Epidermal melanocyte (primary cell): ENCODE measurements around a stretch of chr2.

- RRBS, result no CpG with 5 or more reads among the region's 3 CpGs
Observed at GRCh38 chr2:127388904-127389387, 1.2 kb upstream of the MAP3K2 start.

DNA sequence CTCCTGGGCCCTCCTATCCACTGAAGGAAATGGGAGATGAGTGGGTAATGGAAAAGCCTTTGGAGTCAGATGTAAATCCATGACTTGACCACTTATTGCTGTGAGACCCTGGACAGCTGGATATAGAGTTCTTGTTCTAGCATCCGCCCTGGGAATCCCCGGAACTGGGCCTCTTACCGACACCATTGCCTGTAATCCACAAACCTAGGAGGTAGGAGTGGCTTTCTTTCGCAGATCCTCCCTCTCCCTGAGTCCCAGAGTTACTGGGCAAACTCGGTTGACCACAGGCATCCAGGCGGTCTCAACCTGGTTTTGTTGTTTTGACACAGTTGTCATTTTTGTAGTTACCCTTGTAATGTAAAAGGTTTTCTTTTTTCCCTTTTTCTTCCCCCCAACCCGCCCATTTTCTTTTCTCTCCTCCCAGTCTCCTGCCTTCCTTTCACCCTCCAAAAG is 45.5 kb downstream of the PROC start:
- RRBS, result no CpG with 5 or more reads among the region's 7 CpGs

- RRBS, result no CpG with 5 or more reads among the region's 15 CpGs
Observed at GRCh38 chr2:127515599-127516483, 10.4 kb downstream of the IWS1 start.

DNA sequence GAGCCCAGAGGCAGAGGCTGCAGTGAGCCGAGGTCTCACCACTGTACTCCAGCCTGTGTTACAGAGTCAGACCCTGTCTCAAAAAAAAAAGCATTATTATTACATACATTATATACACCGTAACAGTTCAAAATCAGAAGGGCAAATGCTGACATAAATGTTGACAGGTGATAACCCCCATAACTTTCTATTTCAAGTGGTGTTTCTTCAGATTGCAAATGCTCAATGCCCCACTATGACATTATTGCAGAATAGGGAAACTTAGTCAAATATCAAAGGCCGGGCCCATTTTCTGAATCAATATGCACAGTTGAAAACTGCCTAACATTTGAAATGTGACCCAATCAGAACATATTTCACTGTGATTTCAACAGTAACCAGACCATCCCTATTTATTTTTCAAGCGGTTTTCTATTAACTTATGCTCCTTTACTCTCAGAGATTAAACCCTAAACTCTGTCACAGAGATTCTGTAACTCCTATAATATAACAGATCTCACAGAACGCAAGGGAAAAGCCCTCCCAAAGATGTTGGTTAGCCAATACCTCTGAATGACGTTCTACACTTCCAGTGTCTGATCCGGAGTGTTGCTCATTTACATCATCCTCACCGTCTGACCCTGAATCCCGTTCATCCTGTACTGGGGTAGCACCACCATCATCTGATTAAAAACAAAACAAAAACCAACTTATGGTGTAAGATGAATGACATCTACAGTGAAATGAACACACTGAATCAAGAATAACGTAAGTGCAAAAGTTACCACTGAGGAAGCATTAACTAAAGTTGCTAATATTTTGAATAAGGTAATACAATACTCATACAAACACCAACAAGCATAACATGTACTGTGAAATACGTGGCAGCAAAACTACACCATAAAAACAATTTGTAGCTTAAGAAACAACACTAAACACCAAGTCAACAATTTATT is 2.9 kb downstream of the IWS1 start:
- RRBS, result no CpG with 5 or more reads among the region's 11 CpGs

- RRBS, result no CpG with 5 or more reads among the region's 4 CpGs
Observed at GRCh38 chr2:127584337-127584781, 48.9 kb downstream of the MYO7B start.

- RRBS, result no CpG with 5 or more reads among the region's 17 CpGs
Observed at GRCh38 chr2:127632477-127633143, 13.3 kb upstream of the GPR17 start.

DNA sequence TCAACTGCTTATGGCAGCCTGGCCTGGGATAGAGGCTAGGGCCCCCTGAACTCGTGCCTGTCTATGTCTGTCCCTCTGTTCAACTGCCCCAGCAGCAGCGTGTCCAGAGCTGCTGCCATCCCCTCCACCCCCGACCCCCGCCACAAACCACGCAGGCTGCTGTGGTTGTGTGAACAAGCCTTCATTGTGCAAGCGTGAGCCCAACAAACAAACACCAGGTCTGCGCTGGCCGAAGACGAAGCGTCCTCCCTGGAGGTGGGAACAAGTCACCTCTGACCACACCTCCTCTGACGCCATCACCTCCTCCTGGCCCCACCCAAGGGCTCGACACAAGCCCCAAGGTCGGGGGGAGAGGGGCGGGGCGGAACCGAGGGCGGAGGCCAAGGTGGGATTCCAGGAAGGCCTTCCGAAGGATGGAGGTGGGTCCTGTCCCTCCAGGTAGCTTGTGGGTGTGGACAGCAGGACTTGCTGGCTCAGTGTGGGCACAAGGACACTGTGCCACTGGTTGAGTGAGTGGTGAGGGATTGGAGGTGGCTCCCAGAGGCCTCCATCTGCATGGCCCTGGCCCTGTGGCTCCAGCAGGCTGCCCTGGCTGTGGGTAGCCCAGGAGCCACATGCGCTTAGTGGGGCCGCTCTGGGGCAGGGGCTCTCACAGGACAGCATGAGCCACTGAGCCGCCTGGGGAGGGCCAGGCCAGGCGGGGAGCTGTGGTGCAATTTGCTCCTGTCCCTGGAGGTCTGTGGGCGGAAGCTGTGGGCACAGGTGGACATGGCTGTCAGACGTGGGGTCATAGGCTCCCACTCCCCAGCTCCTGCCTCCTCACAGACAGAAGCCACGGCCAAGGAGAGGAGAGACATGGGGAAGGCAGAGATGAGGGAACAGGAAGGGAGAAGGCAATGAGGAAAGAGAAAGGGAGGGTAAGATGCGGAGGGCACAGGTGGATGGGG is 7.4 kb upstream of the GPR17 start:
- RRBS, result no CpG with 5 or more reads among the region's 26 CpGs

DNA sequence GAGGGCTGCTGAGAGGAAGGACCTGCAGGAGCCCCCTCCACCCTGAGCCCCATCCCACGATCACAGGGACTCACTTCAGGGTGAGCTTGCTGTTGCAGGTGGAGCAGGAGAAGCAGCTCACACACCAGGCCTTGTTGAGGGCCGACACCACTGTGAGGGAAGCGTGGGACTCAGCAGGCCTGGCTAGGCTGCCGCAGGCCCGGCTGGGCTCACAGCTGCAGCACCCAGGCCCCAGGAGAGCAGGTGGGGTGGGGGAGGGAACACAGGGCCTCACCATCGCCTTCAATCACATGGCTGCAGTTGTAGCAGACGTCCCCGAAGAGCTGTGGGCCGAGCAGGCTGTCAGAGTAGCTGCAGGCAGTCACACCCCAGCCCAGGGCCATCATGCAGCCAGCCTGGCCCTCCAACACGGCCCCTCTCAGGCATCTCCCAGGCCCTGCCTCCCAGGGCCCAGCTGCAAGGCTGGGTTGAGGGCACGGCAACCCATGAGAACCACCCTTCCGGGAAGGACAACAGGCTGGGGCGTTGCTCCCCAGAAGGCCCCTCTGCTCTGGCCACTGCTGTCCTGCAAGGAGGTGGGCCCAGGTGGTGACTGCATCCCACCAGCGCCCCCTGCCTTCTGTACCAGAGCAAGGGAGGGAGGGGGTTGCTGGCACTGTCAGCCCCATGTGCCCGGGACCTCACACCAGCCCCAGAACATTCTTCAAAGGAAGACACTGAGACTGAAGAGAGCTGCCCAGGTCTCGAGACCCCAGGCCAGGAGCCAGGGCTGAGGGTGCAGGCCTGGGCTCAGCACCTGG is 5.8 kb upstream of the GPR17 start:
- RRBS, result no CpG with 5 or more reads among the region's 16 CpGs

DNA sequence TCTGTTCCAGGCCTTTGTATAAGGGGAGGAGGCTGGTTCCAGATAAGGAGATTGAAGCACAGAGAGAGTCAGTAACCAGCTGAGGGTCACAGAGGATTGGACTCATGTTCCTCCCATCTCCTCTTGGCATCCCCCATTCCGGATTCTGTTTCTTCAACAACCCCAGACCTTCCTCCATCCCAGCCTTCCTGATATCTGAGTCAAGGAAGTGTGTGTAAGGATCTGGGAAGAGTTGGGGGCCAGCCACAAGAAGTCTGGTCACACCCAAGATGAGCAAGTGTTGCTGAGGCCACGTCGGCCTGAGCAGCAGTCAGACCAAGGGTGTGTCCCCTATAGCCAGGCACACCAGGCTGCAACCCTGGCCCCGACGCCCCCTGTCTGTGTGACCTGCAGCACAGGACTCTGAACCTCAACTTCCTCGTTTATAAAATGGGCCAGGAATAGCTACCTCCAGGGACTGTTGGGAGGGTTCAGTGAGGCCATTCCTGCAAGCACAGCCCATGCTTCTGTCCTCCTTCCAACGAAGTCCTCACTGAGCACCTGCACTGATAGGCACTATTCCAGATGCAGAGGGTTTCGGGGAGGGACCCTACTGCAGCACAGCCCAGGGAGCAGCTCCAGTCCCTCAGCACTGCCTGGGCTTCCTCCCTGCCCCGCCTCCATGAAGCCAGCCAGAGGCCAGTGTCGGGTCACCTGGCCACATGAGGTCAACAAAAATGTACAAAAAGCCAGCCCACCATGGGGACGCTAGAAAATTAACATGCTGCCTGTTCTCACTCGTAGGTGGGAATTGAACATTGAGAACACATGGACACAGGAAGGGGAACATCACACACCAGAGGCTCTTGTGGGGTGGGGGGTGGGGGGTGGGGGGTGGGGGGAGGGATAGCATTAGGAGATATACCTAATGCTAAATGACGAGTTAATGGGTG is 13.3 kb downstream of the LIMS2 start:
- RRBS, result no CpG with 5 or more reads among the region's 13 CpGs

GRCh38 chr2:127847158-127847605 is 10.8 kb downstream of the POLR2D start:
- RRBS, result no CpG with 5 or more reads among the region's 6 CpGs

DNA sequence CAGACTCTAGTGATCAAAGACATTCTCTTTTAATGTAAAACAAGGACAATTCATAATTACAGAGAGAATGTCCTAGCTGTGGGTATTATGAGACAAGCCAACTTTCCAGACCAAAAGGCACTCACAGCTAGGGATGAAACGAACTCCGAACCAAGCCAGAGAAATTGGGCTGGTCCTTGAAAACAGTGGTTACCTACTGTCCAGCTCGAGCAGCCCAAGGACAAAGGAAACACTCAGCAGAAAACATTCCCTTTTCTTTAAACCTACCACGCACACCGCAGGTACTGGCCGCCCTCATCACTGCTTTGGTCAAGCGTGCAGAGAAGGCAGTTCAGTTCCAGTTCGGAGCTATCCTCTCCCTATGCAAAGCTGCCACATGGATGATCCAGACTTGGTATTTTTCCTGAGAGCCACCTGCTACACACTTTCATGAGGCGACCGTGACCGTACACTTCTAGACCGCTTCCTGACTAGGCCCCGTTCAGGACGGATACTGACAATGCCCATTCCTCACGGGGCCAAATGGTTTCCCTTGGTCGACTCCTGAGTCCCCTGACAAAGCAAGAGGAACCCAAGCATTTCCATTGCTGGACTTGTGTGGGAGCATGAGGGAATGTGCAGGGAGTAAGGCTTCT is 4.2 kb upstream of the POLR2D start:
- RRBS, result no CpG with 5 or more reads among the region's 16 CpGs

DNA sequence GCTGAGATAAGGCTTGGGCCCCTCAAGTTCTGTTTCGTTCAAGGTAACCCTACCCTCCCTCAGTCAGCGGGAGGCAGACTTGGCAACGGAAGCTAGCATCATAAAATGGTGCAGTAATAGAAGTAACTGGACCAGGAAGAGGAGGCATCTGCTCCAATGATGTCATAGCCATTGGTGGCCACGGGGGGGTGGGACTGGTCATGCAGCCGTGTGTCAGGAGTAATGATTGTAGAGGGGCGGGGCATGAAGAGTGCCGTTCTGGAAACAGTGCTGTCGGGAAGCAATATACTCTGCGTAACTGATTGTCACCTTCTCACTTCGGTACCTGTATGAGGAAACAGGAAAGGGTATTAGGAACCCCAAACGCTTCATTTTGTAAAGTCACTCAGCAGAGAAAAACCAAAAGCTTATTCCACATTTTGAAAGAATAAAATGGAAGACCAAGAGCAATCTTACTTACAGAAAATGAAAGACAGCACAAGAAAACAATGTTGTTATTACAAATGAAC is 7.0 kb upstream of the POLR2D start:
- RRBS, result no CpG with 5 or more reads among the region's 11 CpGs

DNA sequence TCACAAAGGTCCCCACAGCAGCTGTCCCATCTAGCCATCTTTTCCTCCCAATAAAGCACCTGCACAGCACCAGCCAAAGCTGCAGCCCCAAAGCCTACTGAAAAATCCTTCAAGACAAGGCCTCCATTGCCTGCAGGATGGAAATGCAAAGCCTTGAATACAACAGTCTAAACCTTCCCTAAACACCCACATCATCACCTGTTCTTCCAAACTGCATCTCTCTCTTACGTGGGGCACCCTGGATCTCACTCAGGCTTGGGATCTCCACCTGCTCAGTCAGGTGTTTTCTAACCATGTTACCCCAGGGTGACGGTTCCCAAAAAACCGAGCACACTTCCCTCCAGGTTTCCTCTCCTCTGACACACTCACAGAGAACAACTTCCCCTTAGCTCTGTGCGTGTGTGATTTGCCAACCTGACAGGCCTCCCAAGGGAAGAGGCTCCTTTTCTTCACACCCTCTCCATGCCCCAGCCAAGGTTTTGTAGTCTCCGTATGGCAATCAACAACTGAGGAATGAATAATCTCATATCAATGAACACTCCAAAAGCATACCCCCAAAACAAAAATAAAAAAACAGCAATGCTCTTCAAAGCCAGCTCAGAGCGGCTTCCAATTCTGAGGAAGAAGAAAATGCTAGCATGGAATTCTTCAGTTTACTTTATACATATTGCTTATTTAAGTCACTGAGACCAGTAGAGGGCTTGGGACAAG is 13.0 kb downstream of the AMMECR1L start:
- RRBS, result no CpG with 5 or more reads among the region's 6 CpGs

- RRBS, result no CpG with 5 or more reads among the region's 10 CpGs
Observed at GRCh38 chr2:128273654-128274146, 45.0 kb downstream of the HS6ST1 start.

GRCh38 chr2:128314095-128314571 is 4.5 kb downstream of the HS6ST1 start:
- RRBS, result no CpG with 5 or more reads among the region's 7 CpGs

DNA sequence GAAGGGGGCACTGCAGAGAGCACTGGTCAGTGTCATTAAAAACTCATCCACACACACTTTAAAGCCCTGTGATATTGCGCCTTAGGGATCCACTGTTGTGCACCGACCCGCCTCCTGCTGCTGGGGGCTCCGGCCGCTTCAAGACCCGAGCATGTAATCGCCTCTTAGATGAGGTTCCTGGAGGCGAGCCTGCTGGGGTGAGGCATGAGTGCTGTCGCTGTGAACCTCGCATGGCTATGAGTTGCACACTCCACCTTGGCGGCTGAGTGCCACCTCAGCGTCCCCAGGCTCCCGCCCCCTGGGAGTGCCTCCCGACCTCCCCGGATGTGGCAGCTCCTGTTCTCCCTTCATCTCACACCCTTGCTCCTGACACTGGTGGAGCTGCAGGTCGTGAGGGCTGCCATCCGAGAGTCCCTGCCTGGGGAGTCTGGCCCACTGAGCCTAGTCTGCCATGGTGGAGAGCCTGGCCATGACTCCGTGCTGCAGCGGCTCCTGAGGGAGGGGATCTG is 61.4 kb upstream of the HS6ST1 start:
- RRBS, result no CpG with 5 or more reads among the region's 19 CpGs

GRCh38 chr2:128754533-128754930 is 435.9 kb upstream of the HS6ST1 start:
- RRBS, result no CpG with 5 or more reads among the region's 2 CpGs

GRCh38 chr2:128988578-128989049 is 669.9 kb upstream of the HS6ST1 start:
- RRBS, result no CpG with 5 or more reads among the region's 7 CpGs

DNA sequence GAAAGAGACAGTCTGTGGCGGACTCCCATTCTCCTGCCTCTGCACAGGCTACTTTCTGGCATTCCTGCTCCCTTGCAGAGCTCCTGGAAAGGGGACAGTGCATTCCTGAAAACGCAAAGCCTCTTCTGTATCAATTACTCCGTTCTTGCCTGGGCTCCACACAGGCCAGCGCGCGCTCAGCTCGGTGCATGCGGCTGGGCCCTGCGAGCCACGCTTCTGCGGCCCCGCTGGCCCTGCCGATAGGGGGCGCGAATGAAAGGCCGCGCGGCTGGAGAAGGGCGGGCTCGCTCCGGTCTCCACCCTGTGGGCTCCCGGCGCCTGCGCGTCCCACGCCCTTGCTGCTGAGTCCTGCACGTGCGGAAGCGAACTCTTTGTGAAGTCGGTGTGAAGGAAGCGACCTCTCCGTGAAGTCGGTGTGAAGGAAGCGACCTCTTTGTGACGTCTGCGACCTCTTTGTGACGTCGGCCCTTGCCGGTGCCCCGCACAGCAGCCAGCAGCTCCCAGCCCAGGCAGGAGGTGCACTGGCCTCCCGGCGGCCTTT is 392.1 kb upstream of the RAB6C start:
- RRBS, result 69% methylated on average over 3 of the region's 42 CpGs

- RRBS, result no CpG with 5 or more reads among the region's 5 CpGs
Observed at GRCh38 chr2:129607101-129607488, 372.4 kb upstream of the RAB6C start.